Anterior vena cava (tissue), 1 donor: ENCODE measurements around the gene TMEM40.

DNA sequence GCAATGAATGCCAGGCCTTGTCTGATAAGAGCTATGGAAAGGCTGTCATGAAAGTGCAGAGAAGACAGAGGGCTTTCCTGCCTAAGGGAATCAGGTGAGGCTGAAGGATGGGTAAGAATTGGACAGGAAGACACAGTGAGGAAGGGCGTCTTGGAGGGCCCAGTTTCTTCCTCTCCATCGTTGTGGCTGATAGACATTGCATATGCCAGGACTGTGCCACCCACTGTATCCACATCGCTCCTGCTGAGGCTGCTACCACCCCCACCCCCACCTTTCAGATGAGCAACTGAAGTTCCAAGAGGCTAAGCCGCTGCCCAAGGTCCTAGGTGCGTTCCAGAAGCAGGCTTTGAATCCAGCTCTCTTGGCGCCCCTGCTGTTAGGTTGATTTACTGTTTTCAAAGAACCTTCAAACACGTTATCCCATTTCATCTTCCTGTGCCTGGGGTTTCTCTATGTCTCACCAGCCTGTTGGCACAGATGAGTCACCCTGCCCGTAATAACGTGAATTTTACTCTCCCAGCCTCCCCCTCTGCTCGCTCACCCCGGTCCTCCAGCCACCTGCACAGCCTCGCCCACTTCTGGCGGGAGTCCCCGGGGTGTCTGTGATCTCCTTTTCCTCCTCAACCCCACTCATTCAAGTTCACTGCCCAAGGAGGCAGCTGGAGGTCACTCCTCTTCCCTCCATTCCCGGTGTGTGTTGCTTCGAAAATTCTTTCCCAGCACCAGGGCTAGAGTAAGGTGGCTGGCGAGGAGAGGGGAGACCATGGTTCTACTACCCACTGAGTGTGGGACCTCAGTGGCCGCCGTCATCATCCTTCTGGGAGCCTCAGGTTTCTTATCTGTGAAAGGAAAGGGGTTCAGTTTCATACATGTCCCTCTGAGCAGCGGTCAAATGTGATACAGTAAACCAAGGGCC, 13.0 kb upstream of the TSEN2 start:
- PRO-cap: no peak

GRCh38 chr3:12553791-12554995, 2.7 kb upstream of the MKRN2 start:
- PRO-cap: no peak

DNA sequence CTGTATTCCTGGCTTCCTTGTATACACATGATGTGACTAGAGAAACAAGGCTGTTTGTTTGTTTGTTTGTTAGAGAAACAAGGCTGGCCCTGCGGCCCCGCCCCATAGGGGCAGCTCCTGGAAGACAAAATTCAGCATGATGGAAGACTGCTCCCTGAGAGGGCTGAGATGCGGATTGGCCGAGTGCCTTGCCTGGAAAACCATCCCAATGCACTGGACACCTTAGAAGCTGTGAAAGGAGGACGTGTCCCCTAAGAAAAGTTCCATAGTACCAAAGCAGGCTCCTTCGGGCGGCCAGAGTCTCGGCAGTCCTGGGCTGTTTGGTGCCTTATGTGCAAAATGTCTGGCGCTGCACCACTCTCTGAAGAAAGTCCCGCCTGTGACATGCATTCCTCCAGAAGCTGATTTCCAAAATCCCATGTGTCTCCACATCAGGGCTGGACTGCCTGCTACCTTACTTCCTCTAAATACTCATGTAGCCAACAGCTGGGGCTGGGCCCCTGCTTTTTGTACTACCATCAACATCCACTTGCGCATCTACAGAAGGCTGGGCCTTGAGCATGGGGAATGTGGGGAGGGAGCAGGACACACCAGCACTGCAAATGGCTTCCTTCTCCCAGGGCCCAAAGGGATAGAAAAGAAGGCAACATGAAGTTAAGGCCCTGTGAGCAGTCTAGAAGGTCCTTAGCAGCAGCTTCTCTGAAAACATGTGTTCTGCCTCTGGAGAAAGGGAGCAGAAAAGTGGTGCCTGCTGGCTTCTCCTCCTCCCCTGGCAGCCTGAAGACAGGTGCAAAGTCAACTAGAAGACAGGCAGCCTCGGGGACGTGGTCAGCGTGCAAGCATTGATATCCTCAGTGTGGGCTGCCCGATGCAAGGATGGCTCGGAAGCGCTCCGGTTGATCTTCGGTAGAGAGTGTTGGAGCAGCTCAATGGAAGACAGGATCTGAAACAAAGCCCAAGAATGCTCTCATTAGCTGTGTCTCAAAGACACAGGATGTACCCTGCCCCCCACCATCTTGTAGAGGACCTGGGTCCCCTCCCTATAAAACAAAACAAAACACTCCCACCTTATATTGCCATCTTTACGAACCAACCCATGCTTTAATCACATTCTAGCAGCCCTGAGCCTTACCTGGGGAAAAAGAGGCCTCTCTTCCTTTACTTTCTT, 27.2 kb downstream of the MKRN2 start:
- PRO-cap: no peak

- PRO-cap: no peak
These were observed 42.4 kb upstream of the RAF1 start for GRCh38 chr3:12706317-12706764.

- PRO-cap: no peak
These were observed at the start of gene TMEM40 for GRCh38 chr3:12759093-12759767. Gene TMEM40, minus strand, starts transcription at chr3:12759259.

GRCh38 chr3:12768606-12769270, 9.7 kb upstream of the TMEM40 start:
- PRO-cap: no peak

DNA sequence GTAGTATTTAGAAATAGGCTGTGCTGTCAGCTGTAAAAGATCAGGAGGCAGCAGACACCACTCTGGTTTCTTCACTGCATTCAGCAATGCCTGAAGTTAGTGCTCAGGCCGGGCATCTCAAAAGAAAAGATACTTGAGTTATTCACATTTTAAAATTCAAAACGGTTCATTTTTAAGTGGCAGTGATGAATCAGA, 7.2 kb downstream of the RPL32 start:
- PRO-cap: no peak

DNA sequence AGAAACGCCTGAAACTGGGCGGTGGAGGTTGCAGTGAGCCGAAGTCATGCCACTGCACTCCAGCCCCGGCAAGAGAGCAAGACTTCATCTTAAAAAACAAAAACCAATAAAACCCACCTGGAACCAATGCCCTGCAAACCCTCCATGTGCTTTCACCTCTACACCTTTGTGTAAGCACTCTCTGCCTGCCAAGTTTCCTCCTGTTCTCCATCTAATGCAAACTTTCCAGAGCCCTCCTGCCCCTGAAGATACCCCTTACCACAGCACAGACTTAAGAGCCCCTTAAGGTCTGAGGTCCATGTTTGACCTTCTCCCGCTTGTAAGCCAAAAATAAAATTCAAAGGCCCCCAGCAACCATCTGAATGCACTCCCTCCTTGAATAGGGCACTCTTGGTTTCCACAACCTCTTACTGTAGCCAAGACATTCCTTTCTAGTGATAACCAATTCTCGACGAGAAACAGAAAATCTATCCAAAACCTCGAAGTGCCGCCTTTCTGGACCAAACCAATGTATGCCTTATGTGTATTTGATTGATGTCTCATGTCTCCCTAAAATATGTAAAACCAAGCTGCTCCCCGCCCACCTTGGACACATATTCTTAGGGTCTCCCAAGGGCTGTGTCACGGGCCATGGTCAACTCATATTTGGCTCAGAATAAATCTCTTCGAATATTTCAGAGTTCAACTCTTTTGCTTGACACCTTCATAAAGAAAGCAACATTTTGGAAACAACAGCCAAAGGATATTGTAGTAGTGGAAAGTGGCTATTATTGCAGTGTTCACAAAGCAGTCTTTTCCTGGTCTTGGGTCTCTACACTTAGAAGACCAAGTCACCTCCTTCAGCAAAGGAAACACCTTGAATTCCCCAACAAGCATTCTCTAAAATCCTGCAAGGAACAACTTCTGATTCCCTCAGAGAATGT, 2.8 kb downstream of the RPL32 start:
- PRO-cap: no peak

GRCh38 chr3:12900012-12900439, 58.7 kb upstream of the RPL32 start:
- PRO-cap: no peak

GRCh38 chr3:12906176-12906457, 64.8 kb upstream of the RPL32 start:
- PRO-cap: no peak

DNA sequence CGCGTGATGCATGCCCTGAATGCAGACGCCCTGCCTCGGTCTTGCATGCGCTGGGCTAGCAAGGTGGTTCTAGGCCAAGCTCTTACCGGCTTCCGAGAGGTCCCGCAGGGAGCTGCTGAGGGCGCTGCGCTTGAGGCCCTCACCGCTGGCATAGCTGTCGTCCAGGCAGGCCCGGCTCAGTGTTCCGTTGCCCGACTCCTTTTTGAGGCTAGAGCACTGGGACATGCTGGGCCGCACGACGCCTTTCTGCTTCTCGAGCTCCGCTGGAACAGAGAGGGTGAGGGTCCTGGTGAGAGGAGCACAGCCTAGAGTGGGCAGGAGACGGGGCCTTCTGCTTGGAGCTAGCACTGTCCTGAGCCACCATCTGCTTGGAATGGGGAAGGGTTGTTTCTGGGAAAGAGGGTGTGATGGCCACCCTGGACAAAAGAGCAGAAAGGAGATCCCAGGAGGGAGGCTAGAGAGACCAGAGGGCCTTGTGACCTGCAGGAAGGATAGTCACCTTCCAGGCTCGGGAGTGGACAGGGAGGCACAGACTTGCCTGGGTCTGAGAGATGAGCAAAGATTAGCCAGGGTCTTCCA, 67.0 kb upstream of the RPL32 start:
- PRO-cap: no peak

- PRO-cap: no peak
These were observed 111.1 kb upstream of the RPL32 start for GRCh38 chr3:12952386-12952913.

- PRO-cap: no peak
These were observed 98.5 kb downstream of the IQSEC1 start for GRCh38 chr3:12974599-12975184.

- PRO-cap: no peak
These were observed 70.9 kb downstream of the IQSEC1 start for GRCh38 chr3:13002389-13002632.

- PRO-cap: no peak
These were observed 32.9 kb downstream of the IQSEC1 start for GRCh38 chr3:13040350-13040800.

GRCh38 chr3:13110604-13111639, 37.7 kb upstream of the IQSEC1 start:
- PRO-cap: no peak

- PRO-cap: no peak
These were observed 2.0 kb upstream of the HDAC11 start for GRCh38 chr3:13478011-13478545.

DNA sequence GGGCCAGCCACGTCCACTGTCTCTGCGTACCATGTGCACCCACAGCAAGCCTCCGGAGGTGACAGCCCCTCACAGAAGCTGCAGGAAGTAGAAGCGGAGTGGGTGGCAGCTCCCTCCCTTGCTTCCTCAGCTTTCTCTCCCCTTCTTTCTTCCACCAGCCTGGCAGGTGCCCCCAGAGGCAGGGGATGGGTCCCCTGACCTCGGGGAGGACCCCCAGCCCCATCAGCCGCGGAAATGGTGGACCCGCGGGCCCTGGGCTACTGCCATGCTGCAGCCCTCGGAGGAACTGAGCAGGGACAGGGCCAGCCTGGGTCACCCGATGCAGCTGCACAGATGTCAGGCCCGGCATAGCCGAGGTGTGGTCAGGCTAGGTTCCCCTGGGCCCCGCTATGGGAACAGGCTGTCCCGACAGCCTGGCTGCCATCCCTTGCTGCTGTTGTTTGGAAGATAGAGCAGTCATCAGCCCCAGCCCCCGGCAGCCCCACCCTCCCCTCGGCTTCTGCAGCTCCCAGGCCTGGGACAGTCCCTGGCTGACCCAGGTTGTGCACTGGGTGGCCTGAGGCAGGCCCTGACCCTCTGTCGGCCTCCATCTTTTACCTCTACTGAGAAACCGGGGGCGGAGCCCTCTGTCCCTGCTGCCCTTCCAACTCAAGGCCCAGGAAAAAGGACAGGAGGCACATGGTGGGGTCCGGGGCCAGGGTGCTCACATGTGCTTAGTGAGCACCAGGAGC, 31.7 kb upstream of the FBLN2 start:
- PRO-cap: no peak

DNA sequence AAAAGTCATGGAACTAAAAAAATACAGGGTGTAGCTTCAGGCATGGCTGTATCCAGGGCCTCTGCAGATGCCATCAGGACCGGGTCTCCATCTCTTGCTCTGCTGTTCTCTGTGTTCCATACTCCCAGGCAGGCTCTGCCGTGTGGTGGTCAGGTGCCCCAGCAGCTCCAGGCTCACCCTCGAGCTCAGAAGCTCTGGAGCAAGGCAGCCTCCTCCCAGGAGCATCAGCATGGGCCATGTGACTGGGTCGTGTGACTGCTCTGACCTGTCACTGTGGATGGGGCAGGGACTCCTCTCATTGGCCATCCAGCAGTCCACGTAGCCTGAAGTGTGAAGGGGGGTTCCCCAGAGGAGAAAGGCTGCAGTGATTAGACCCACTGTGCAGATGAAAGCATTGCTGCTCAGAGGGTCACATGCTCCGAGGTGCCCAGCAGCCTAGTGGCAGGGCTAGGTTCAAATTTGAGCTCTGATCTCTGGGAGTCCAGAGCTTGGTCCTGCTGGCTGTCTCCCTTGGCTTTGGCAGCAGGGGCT, 8.6 kb downstream of the FBLN2 start:
- PRO-cap: bidirectional peak, plus-strand start at position 355 of the sequence, minus-strand start at position 196 of the sequence

GRCh38 chr3:13867130-13867596, 12.7 kb downstream of the WNT7A start:
- PRO-cap: no peak